Body of pancreas (tissue), 2 donors: Measurements from ENCODE around the genes AADACL3, PRAMEF33 and LRRC38.

DNA sequence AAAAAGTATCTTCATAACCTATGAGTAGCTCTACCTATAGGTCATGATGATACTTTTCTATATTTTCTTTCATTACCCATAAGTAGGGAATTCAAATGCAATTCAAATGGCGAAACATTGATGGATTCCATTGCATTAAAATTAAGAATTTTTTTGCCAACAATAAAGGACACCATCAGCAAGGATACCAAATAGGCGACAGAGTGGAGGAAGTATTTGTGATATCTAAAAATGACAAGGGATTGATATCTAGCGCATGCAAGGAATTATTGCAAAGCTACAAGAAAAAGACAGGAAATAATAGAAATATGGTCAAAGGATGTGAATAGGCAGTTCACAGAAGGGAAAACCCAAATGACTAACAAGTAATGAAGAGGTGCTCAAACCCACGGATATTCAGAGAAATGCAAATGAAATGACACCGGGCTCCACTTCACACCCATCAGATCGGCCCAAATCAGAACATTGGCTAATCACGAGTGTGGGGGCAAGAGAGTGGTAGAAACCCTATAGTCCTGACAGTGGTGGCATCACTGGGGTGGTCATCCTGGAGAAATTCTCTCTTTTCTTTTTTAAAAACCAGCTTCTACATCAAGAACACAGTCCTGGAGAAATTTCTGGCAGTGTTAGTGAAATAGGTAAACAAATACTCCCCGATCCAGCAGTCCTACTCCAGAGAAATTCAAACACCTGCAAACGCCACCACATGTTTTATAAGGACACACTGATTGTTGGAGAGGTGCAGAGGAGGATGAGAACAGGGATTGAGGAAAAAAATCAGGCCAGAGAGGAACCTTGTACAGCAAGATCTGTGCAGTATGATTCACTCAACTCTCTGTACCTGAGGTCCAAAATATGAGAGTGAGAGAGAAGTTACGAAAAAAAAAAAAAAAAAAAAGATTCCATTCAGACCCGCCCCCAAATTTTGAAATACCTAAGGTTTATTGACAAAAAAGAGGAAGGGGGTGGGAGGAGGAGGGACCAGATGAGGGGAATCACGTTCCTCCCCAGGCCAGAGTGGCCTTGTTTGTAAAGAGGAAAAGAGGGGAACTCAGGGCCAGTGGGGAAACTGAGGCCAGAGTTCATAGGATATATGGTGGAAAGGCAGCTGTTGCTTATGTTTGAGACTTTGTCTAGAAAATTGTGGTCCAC is 9.3 kb upstream of the TNFRSF1B start:
- PRO-cap, result no peak
- RAMPAGE, long total RNA, 2 experiments, result no peak in any of the 2 experiments

GRCh38 chr1:12161534-12162435 is 5.0 kb upstream of the TNFRSF1B start:
- PRO-cap, result no peak
- RAMPAGE, long total RNA, 2 experiments, result no peak in any of the 2 experiments

- PRO-cap, result no peak
- RAMPAGE, long total RNA, 2 experiments, result no peak in any of the 2 experiments
Observed at GRCh38 chr1:12167140-12168166, 662 bp downstream of the TNFRSF1B start.

GRCh38 chr1:12337790-12338437 is 108.1 kb downstream of the VPS13D start:
- PRO-cap, result no peak
- RAMPAGE, long total RNA, 2 experiments, result no peak in any of the 2 experiments

DNA sequence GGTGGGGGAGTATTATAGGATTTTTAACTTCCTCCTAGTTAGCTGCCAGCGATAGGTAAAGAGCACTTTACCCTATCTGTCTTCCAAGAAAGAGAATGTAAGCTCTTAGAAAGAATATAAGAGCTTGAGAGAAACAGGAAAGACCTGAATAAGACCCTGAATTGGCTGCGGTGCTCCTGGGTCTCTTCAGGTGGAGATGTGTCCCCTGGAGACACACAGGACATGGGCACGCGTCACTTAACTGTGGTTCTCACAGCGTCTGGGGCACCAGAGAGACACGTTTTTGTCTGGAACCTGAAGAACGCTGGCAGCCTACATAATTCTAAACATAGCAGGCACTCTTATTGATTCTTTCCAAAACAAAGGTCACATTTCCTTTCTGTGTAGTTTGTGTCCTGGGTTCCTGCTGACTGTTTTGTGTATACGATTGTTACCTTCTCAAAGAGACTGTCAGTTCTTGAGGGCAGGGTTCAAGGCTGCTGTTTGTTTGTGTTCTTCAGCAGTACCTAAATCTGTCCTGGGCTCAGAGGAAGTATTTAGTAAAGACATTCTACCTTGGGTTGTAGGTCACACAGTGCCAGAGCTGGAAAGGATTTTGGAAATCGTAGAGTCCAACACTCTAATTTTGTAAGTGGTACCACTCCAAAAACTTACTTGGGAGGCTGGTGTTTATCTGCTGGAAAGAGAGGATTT is 164.6 kb downstream of the DHRS3 start:
- PRO-cap, result no peak
- RAMPAGE, long total RNA, 2 experiments, result no peak in any of the 2 experiments

DNA sequence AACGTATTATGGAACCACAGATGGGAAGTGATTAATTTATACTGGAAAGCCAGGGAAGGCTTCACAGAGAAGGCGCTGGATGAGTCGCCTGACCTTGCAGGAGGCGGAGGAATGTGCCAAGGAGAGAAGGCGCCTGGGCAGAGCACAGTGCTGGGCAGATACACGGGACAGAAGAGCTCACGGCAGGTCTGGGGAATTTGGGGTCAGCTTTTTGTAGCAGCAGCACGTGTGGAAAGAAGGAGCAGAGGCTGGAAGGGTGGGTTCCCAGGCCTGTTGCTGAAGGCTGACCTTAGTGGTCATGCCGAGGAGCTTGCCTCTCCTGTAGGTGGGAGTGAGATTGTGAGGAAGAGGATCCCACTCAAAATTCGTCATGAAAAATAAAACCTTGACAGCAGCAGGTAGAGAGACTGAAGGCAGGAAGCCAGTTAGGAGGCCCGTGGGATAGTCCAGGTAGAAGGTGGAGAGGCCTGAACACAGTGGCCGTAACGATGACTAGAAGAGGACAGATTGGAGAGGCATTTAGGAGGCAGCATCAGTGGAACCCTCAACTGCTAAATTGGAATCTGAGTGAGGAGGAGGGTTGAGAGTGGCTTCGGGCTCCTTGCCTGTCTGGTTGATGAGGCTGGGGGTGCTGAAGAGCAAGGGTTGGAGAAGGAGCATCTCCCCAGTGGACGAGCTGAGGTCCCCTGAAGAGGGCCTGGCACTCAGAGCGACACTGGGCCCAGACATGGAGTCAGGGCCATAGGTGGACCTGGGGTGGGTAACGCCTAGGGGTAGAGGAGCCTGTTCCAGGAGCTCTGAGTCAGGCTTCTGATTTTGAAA is 116.0 kb downstream of the DHRS3 start:
- PRO-cap, result no peak
- RAMPAGE, long total RNA, 2 experiments, result no peak in any of the 2 experiments

DNA sequence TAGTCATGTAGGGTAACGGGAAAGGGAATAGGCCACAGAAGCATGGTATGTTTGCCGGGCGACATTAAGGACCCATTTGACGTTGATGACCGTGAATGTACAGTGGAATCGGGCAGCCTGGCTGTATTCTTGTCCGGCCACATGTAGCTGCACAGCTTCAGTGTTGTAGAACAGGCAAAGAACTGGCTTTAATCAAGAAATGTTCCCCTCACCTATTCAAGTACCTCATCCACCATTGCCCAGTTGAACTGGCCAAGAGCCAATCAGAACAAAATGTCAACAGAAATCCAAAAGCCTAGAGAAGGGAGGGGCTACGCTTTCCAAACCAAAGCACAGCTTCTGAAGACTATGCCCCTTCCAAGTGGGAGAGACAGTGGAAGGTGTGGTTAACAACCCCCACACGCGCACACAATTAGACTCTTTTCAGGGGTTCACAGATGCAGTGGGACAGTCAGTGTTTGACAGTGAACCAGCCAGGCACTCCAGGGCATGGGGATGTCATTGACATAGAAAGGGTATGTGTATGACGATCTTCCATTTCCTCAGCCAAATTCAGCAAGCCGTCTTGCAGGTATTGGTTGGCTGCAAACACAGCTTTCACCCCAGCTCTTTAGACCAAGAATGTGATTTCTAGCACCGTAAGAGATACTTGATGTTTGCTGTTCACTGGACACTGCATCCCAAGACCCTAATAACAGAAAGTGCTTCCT is 104.6 kb downstream of the DHRS3 start:
- PRO-cap, result no peak
- RAMPAGE, long total RNA, 2 experiments, result no peak in any of the 2 experiments

- PRO-cap, result no peak
- RAMPAGE, long total RNA, 2 experiments, result start-site peak on the plus strand in 1 of 2 experiments, at chr1:12525719-12525738 at its widest, 6 reads per replicate
Observed at GRCh38 chr1:12525545-12525889, 92.5 kb downstream of the DHRS3 start.

GRCh38 chr1:12590958-12591899 is 26.8 kb downstream of the DHRS3 start:
- PRO-cap, result no peak
- RAMPAGE, long total RNA, 2 experiments, result no peak in any of the 2 experiments

- PRO-cap, result no peak
- RAMPAGE, long total RNA, 2 experiments, result no peak in any of the 2 experiments
Observed at GRCh38 chr1:12601622-12602707, 16.0 kb downstream of the DHRS3 start.

- PRO-cap, result no peak
- RAMPAGE, long total RNA, 2 experiments, result no peak in any of the 2 experiments
Observed at GRCh38 chr1:12613003-12613791, 4.8 kb downstream of the DHRS3 start.

DNA sequence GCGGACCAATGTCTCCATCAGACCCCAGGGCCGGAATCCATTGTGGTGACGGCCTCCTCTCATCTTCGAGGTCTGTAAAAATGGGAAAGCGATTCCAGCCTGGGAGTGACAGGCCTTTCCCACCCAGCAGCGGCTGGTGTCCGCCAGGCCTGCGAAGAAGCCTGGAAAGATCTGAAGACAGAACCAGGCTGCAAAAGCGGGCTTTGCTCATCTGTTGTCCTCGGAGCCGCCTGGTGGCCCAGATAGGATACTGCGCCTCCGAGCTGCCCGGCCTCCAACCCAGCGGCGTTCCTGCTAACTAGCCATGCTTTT is 1.8 kb upstream of the DHRS3 start:
- PRO-cap, result no peak
- RAMPAGE, long total RNA, 2 experiments, result start-site peak on the minus strand in 2 of 2 experiments, centred at positions 152 to 162 of the sequence, 11 reads per replicate

- PRO-cap, result no peak
- RAMPAGE, long total RNA, 2 experiments, result no peak in any of the 2 experiments
Observed at GRCh38 chr1:12715849-12716511, at the start of gene AADACL3. TSS of gene AADACL3 (plus strand) at chr1:12716110.

- PRO-cap, result no peak
- RAMPAGE, long total RNA, 2 experiments, result no peak in any of the 2 experiments
Observed at GRCh38 chr1:13303303-13303733, at the start of gene PRAMEF33. TSS of gene PRAMEF33 (plus strand) at chr1:13303539.

- PRO-cap, result unidirectional peak, minus-strand start at chr1:13438367
- RAMPAGE, long total RNA, 2 experiments, result no peak in any of the 2 experiments
Observed at GRCh38 chr1:13438187-13438484, 27.9 kb downstream of the PRAMEF20 start.

DNA sequence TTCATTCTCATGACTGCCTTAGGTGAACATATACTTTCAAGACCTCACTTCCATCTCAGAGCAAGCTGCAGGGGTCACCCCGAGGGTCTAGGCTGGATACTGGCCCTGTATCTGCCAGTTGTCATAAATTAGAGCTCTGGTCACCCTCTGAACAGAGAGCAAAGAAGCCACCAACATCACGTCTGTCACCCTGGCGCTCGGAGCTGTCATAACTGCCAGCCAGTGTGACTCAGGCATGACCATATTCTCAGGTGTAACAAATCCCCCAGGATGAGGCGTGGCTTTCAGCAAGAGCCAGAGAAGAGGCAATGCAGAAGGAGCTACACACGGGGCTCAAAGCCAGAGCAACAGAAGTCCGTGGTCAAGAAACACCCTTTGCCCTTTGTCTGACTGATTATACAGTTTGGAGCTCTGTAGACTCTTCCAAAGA is 39.9 kb downstream of the PRAMEF20 start:
- PRO-cap, result no peak
- RAMPAGE, long total RNA, 2 experiments, result no peak in any of the 2 experiments

DNA sequence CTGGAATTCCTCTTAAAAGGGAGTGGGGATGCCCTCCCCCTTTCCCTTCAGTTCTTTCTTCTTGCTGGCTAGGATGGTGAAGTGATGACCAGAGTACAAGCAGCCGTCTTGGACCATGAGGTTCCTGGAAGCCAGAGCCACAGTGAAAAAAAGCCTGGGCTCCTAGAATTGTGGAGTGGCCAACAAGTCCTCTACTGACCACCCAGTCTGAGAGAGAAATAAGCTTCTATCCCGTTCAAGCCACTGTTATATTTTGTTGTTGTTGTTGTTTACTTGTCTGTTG is 44.6 kb downstream of the PRAMEF20 start:
- PRO-cap, result no peak
- RAMPAGE, long total RNA, 2 experiments, result no peak in any of the 2 experiments

GRCh38 chr1:13513558-13514280 is at the start of gene LRRC38:
TSS of gene LRRC38 (minus strand) at chr1:13514003.
- PRO-cap, result no peak
- RAMPAGE, long total RNA, 2 experiments, result no peak in any of the 2 experiments

- PRO-cap, result no peak
- RAMPAGE, long total RNA, 2 experiments, result no peak in any of the 2 experiments
Observed at GRCh38 chr1:13699347-13699877, 576 bp upstream of the PRDM2 start.

DNA sequence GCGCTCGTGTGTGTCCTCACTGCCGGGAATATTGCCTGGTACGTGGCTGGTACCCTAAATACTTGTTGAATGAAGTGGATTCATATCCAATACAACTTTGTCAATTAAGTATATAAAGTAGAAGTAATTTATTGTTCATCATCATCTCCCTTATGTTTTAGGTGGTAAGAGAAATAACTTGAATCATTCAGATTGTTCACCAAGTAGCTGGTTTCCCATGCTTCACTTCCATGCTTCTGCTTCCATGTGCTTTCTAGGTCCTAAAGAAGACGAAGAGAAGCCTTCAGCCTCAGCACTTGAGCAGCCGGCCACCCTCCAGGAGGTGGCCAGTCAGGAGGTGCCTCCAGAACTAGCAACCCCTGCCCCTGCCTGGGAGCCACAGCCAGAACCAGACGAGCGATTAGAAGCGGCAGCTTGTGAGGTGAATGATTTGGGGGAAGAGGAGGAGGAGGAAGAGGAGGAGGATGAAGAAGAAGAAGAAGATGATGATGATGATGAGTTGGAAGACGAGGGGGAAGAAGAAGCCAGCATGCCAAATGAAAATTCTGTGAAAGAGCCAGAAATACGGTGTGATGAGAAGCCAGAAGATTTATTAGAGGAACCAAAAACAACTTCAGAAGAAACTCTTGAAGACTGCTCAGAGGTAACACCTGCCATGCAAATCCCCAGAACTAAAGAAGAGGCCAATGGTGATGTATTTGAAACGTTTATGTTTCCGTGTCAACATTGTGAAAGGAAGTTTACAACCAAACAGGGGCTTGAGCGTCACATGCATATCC is 78.4 kb downstream of the PRDM2 start:
- PRO-cap, result no peak
- RAMPAGE, long total RNA, 2 experiments, result no peak in any of the 2 experiments